ENCODE results near the genes ZFP36L1 and DCAF5.

- PRO-cap, result no peak
Measured at GRCh38 chr14:68195259-68195607, 375.7 kb downstream of the RAD51B start.

GRCh38 chr14:68364822-68365592 lies 427.9 kb downstream of the ZFP36L1 start:
- PRO-cap, result no peak

DNA sequence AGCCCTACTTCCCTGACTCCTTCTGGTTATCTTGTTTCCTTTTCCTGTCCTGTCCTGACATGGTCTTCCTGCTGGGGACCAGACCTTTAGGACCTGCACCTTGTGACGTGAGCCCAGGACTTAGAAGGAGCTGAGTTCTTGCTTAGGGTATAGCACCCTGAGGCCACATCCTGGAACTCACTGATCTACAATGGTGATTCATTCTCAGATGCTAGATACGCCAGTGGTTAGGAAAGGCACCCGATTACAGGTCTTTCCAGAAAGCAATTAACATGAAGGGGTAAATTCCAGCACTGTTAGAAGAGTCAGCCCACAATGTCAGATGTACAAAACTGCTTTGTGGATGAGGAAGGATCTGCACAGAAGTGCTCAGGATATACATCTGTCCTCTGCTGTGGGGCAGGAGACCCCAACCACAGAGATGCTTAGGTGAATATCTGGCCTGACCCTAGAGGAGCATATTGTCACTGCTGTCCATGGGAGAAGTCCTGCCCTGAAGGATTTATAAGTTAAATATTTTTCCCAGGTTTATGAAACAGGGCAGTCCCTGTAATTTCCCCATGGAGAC lies 324.1 kb downstream of the ZFP36L1 start:
- PRO-cap, result no peak

- PRO-cap, result no peak
Measured at GRCh38 chr14:68565066-68565739, 227.7 kb downstream of the ZFP36L1 start.

- PRO-cap, result no peak
Measured at GRCh38 chr14:68607439-68607809, 185.4 kb downstream of the ZFP36L1 start.

DNA sequence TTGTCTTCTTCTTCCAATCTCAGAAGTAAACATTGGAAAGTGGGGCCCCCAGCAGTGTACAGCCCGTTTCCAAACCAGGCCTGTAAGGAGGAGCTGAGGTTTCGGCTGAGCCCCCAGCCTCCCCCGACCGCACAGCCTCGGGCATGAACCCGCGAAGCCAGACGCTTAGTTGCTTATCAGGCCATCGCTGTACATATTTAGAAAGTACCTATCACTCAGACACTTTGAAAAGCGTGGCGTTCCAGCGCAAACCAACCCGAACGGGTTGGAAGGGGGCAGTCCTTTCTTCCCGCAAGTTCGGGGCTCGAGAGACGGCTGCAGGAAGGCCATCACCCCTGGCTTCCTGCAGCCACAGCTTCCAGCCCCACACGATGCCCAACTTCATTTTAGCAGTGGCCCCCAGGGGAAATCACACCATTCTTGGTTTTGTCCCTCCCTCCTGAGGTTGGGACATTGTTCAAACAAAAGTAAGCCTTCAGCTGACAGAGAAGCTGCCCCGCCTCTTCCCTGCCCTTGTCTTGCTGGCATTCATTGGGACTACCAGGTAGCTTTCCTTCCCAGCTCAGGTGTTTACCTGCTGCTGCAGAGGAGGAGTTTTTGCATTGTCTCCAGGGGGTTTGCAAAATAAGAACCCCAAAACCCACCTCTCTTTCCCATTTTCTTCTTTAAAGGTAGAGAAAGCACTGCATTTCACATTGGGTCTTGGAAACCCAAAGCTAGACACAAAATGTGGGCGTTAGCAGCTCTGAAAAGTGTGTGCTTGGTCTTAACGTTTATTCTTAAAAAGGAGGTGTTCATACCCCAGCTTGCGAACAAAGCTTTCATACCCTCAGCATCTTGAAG lies 163.9 kb downstream of the ZFP36L1 start:
- PRO-cap, result no peak

DNA sequence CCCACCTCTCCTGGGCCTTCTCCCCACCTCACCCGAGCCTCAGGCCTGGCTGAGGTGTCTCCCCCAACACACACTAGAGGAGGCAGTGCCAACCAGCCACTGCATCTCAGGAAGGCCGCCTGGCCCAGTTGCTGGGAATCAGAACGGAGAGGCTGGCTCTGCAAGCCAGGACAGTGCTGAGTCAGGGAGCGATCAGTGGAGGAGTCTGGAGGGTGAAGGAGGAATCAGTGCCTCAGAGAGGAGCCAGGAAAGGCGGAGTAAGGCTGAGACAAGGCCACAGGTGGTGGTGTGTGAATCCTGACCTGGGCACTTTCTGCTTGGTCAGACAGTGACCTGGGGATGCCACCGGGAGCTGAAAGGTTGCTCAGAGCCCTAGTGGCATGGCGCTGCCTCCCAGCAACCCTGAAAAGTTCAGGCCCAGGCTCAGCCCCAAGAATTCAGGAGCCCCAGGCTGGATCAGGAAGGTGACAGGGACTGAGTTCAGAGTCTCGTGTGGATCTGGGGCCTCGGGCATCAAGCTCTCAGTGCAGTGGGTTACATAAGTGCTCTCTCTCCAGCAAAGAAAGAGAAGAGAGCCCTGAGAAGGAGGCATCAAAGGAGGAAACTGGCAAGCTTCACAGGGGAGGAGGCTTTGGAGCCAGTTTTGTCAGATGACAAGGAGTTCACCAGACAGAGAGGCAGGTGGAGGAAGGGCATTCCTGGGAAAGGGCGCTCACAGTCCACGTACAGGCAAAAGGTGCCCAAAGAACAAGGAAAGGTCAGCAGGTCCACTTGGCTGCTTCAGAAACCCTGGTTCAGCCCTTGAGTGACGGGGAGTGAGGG lies 87.9 kb downstream of the ZFP36L1 start:
- PRO-cap, result no peak

DNA sequence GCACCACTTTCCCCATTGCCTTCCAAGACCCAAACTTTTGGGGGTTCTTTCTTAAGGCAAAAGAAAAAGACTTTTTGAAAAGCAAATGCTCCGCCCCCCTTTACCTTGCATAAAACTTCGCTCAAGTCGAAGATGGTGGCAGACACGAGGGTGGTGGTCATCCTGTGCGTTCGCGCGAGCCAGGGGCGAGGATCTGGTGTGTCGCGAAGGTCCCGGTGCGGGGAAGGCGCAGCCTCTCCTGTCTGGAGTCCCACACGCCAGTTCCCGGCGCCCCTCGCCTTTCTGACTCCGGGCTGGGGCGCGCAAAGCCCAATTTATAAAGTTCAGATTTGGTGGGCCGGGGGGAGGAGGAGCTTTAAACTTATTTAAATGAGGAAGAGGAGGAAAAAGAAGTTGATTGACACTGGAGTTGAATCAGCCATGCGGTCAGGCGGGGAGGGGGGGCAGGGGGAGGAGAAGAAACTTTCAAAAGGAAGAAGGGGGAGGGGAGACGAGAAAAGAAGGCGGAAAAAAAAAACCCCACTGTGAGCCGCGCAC lies at the start of gene ZFP36L1:
Gene ZFP36L1 (minus strand): TSS at position 290 of the 537 bp plus-strand sequence.
- PRO-cap, result bidirectional peak, plus-strand start at position 141 of the sequence, minus-strand start at position 287 of the sequence

GRCh38 chr14:68805423-68805857 lies 12.6 kb upstream of the ZFP36L1 start:
- PRO-cap, result no peak

DNA sequence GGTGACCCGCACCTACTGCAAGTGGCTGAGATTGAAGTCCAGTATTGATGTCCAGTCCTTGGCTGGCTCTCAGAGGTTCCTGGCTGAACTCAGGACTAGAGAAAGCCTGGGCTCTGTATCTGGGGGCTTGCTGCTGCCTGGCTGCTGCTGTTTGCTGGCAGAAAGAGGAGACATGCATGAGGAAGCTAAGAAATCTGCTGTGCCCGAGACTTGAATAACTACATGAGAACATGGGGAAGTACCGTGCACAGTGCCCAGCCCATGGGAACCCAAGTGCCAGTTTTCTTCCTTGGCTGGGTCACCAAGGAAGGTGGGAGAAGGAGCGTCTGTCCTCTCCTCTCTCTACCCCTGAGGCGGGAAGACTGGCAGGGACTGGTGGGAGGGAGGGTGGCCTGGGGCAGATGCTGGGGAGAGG lies 13.6 kb upstream of the ZFP36L1 start:
- PRO-cap, result bidirectional peak, plus-strand start at position 217 of the sequence, minus-strand start at position 153 of the sequence

DNA sequence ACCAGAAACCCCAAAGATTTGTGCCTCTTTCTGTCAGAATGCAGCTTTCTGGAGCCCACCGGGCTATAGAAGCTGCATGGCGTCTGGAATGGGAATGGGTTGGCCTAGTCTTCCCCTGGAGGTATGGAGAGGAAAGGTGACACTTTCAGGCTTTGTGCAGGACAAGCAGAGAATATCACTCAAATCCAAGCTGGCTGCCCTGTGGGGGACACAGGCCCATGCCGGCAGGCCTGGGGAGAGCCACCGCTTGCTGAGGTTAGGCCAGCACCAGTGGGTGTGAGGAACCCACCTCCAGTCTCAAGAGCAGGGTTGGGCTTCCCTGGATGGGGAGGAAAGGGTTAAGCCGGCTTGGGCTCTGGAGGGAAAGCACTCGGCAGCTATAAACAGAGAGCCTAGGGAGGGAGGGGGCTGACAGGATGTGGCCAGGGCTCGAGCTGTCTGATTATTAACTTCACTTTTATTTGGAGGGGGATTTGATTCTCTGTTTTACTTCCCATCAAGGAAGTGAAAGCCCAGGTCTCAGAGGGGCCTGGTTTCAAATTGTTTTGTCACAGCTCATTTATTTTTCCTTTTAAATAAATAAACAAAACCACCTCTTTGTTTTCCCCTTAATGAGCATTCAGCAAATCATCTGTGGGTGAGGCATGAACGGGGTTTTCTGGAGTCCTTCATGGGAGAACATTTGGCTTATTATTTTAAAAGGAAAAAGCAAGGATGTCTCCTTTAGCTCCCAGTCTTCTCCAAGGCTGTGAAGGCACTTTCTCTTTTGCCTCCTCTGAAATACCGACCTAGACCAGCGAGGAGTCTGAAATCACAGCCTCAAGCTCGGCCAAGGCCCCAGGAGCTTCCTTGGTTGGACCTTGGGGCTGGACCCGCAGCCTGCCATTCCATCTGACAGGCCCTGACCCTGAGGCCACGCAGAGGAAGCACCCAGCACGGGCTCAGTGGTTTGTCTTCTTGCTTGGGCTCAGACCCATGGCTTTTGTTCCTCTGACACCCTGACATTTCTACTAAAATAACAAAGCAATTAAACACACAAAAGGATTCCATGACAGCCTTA lies 21.8 kb upstream of the ZFP36L1 start:
- PRO-cap, result bidirectional peak, plus-strand start at position 380 of the sequence, minus-strand start at position 311 of the sequence; bidirectional peak, plus-strand start at position 476 of the sequence, minus-strand start at position 447 of the sequence

DNA sequence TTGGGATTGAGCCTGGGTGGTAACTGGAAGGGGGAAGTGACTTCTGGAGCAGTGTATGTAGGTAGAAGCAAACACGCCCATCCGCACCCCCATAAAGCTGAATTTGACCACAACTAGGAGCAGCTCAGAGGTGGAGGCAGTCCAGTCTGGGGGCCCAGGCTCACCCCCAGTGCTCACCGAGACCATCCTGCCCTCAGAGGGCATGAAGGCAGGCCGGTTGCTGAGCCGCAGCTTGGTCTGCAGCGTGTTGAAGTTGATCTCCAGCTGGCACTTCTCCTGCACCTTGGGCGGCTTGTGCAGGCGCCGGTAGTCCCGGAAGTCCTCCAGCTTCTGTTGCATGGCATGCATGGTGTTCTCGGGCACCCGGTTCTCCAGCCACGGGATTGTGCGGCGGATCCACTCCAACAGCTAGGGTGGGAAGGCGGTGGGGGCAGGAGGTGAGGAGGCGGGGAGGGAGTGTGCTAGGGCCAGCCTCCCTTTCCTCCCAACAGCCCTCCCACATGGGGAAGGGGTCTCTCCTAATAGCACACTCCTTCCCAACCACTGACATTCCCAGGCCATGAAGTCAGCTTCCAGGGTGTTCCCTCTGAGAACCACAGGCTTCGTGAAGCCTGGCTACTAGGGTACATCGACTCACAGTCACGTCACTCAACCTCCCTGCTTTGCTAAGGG lies 87.1 kb downstream of the ACTN1 start:
- PRO-cap, result no peak

- PRO-cap, result no peak
Measured at GRCh38 chr14:68908703-68909647, 70.1 kb downstream of the ACTN1 start.

DNA sequence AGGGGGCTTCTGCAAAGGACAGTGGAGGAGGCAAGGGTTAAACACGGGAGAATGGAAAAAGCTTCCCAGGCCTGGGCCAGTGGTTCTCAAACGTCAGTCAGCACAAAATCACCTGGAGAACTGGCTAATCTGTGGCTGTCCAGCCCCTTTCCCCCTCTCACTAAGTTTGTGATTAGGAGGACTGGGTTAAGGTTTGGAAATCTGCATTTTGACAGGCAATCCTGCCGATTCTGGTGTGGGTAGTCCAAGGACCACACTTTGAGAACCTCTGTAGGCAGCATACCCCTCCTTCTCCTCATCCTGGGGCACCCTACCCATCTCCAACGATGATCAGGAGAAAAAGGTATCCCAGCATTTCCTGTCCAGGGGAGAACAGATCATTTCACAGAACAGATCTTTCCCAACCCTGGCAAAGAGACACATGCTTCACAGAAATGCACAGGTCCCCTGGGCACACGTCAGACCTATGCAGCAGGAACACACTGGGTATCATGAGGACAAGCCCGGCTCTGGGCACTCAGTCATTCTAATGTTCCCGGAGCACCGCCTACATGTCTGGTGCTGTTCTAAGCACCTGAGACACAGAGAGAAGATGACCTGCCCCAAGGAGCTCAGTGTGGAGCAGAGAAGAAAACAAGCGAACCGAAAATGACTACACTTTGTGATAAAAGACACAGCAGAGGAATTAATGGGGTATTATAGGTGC lies 56.3 kb downstream of the ACTN1 start:
- PRO-cap, result no peak

GRCh38 chr14:68945175-68946352 lies 33.5 kb downstream of the ACTN1 start:
- PRO-cap, result unidirectional peak, plus-strand start at chr14:68945335

GRCh38 chr14:69152852-69153833 lies at the start of gene DCAF5:
TSS of gene DCAF5 (minus strand) at chr14:69153119.
- PRO-cap, result bidirectional peak, plus-strand start at chr14:69153223, minus-strand start at chr14:69153119

GRCh38 chr14:69153943-69154411 lies 1.1 kb upstream of the DCAF5 start:
- PRO-cap, result no peak

DNA sequence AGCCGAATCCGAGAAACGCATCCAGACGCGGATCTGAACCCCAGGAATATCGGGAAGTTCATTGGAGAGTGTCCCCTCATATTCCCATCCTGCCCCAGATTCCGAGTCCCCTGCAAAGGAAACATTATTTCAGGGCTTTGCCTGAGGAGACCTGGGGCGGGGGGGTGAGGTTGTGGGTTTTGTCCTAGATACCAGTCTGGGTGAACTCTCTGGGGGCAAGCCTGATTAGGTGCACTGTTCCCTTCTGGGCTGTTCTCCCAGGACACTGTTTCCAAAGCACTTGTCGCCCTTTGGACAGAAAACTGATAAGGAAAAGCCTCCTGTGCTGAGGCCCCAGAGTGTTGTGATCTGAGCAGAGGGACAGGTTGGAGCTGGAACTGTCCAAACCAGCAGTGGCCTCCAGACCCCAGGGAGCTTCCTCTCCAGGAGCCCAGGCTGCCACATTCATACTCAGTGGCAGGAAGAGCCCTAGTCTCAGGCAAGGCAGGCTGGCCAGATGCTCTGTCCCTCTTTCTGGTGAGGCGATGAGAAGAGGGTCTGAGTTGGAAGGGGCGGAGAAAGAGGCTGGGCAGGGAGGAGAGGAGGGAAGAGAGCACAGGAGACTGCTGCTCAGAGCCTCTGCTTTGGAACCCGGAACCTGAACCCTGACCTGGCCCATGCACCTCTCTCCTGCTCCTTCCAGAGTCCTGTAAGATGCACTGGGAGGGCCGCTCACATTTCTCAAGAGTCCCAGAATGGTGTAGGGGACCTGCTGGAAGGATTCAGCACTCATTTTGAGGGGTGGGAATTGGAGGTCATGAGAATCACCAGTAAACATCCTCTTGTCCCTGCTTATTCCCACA lies 1.9 kb downstream of the GALNT16 start:
- PRO-cap, result no peak

- PRO-cap, result no peak
Measured at GRCh38 chr14:69316945-69317518, 57.1 kb downstream of the GALNT16 start.

GRCh38 chr14:69459052-69459928 lies 25.2 kb upstream of the PLEKHD1 start:
- PRO-cap, result no peak

All from REH cell (cell line).